Pericardium fibroblast (primary cell): Measurements from ENCODE around the genes TLDC2 and KIAA1755.

DNA sequence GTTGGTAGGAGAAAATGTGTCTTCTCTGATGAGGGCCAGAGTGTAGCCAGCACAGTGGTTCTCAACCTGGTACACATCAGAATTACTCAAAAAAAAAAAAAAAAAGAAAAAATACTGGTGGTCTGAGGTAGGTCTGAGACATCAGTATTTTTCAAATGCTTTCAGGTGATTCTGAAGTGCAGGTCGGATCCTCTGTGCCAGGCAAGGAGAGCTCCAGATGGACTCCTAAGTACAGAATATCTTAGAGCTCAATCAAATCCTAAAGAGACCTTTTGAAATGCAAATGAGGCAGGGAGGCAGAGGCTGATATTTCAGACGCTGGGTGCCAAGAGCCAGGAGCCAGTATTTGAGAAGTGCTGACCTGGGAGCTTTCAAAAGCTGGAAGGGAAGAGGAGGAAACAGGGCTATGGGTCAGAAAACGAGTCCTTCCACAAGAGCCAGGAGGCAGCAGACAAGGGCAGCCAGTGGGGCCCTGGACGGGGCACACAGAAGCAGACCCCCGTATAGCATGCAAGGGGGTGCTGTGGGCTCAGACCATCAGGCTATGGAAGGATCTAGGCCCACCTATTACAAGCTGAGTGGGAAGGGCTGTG is 43.7 kb downstream of the SOGA1 start:
- RAMPAGE, long total RNA, result no peak

- RAMPAGE, long total RNA, result no peak
Measured at GRCh38 chr20:36831142-36832016, 32.0 kb downstream of the SOGA1 start.

DNA sequence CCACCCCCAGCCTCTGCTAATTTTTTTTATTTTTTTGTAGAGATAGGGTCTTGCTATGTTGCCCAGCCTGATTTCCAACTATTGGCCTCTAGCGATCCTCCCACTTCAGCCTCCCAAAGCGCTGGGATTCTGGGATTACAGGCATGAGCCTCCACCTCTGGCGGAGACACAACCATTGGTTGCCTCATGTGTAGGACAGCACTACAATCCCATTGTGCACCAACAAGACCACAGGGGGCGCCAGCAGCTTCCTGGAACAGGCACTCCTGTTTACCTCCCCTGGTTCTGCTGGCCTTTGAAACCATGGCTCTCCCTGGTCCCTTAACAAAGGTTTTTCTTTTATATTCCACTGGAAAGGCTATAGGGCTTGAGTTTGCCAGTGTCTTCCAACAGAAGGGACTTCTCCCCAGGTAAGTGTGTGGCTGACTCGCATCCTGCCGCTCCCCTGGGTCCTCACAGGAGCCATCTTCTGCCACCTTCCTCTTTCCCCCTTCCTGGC is 26.7 kb downstream of the SOGA1 start:
- RAMPAGE, long total RNA, result no peak

DNA sequence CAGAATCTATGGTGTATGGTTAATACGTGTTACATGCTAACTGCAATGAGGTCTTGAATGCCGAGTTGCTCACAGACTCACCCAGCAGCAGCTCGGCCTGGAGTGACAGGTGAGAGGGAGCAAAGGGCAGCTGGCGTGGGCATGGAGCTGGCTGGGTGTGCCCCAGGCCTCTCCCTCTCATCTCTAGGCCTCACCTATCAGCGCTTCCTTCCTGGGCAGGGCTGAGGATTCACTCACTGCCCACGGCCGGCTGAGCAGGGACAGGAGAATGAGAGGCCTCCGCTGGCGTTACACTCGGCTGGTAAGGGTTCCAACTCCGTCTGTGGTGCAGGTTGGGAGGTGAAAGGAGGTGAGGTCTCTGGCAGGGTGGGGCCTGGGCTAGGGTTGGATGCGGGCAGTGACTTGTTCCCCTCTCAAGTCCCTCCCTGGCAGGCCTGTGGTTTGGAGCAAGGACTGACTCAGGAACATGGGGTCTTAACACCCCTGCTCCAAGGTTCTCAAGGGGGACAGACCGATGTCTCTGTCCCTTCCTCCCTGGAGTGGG is at the start of gene TLDC2:
Gene TLDC2, plus strand, starts transcription at position 232 of the 544 bp plus-strand sequence.
- RAMPAGE, long total RNA, result no peak

GRCh38 chr20:37243228-37243889 is 18.3 kb downstream of the GHRH start:
- RAMPAGE, long total RNA, result no peak

- RAMPAGE, long total RNA, result no peak
Measured at GRCh38 chr20:37283783-37284213, 5.7 kb upstream of the MANBAL start.

- RAMPAGE, long total RNA, result no peak
Measured at GRCh38 chr20:37314812-37315979, 25.7 kb downstream of the MANBAL start.

- RAMPAGE, long total RNA, result no peak
Measured at GRCh38 chr20:37336873-37337190, 9.1 kb upstream of the SRC start.

DNA sequence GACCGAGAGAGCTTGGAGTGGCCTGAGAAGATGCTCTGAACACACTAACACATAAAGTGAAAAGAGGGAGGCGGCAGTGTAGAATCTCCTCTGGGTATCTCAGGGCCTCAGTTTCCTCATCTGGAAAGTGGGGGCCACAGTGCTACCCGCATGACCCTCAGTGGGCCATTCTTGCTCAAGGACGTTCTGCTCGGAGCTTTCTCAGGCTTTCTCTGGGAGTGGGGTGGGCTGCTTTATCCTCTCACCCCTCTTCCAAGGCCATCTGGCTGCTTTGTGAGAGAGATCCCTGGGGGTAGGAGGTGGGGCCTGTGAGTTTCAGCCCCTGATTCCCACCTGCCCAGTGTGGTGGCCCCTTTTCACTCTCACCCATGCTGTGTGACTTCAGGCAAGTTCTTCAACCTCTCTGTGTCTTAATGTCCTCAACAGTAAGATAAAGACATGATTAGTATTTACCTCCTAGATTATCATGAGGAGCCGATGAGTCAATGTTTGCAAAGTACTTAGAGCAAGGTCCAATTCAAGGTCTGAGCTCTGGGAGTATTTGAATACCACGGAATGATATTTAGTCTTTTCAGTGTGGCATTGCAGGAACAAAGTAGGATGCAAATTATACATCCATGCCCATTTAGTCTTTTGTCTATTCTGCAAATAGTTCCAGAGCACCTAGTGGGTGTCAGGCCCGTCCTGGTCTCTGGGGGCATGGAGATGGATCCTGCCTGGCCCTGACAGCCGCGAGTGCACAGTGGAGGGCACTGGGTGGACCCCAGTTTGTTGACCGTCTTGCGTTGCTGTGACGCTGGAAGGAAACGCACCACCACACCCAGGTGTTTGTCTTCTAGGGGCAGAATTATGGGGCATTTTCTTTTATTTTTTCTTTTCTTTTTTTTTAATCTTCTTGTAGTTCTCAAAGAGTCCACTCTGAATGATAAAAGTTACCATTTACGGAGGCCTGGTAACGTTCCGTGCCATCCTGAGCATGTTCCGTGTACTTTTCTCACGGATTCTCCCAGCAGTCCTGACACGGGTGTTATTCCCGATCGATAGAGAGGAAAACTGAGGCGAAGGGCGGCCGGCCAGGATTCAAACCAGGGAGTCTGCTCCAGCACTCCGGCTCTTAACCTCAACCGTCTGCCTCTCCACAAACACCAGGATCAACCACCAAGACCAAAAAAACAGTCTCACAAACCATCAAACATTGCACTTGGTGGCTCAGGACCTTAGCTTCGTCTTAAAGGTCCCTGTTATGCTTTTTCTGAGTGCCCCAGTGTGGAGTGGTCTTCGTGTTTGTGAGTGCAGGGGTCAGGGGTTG is 34.5 kb downstream of the SRC start:
- RAMPAGE, long total RNA, result no peak

DNA sequence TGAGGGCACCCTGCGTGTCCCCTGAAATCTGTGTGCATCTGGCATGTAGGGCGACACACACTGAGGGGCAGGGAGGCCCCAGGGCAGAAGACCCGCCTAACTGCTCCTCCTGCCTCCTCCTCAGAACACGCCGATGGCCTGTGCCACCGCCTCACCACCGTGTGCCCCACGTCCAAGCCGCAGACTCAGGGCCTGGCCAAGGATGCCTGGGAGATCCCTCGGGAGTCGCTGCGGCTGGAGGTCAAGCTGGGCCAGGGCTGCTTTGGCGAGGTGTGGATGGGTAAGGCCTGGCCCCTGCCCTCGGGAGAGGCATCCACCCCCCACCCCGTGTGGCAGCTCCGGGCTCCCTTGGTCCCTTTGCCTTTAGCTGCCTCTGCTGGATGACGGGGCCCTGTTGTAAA is 51.6 kb downstream of the SRC start:
- RAMPAGE, long total RNA, result no peak

DNA sequence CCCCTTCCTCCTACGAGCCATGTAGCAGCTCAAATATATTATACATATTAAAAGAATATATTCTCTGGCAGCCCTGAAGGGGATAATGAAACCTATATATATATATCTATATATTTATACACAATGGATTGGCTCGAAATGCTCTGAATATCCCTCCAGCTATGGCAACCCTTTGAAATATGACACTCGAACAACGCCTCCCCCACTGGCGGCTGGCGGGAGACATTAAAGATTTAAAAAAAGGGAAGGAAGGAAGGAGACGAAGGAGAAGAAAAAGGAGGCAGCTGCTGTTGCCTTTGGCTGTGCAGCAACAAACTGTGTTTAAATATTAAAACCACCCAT is 39.8 kb upstream of the BLCAP start:
- RAMPAGE, long total RNA, result no peak

DNA sequence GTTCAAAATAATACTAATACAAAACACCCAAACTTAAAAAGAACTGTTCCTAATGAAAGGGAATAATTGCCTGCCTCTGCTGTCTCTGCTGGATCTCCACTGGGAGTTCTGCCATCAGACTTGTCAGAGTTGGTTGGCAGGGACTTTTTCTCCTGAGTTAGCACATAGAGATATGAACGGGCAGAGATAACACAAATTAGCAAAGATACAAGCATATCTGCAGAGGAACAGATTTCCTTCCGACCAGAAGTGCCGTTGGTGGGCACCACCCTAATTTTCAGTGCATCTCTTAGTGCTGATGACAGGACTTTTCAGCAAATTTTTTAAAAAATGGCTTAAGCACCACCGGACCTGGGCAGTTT is 18.8 kb downstream of the CTNNBL1 start:
- RAMPAGE, long total RNA, result no peak

DNA sequence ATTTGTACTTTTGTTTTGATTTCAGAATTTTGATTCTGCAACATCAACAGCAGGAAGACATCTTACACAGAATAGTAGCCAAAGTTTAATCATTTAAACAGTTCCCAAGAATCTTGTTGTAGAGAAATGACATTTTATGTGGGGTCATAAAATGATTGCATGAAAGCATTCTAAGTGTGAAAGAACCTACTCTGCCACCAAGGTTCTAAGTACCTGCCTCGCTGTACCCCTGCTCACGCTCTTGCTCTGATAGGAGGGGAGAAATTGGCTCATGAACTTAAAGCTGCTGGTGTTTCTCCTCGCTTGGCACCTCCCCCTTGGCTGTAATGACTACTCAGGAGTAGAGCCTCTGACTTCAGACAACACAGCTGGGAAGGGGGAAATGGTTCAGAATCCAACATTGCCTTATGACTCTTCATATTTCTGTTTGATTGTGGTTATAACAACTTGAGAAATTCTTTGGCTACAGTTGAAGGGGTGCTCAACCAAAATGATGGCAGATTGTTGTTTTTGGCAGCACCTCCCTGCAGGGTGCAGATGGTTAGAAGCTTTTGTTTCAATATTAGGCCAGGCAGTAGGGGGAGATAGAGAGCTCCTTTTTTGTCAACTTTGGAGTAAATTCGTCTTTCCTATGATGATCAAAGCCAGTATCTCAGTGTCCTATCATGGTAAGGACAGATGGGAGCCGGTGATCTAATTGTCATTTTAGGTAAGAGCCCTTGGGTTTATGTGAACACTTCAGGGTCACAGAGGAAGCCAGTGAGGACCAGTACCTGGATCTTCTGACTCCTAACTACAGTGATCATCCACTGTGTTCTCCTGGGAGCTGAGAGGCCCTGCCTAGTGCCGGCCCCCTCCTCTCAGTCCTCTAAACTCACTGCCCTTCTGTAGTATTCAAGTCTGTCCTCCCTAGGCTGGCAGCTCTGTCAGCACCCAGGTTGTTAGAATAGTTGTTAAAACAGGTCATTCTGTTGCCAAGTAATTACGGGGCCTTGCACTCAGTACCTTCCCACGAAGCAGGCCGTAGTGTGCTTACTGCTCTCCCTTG is 39.8 kb downstream of the RPRD1B start:
- RAMPAGE, long total RNA, result no peak

- RAMPAGE, long total RNA, result no peak
Measured at GRCh38 chr20:38084271-38085337, 51.1 kb downstream of the RPRD1B start.

DNA sequence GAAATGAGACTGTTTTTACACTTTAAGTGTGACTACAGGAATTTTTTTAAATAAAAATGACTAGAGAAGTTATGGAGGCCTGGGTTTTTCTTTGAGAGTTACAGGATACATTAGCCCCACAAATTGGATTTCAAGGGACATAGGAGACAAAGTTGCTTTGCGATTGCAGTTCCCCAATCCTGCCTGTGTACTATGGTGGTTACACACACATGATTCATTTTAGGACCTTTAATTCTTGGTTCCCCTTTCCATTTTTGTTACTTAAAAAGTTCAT is 62.1 kb downstream of the RPRD1B start:
- RAMPAGE, long total RNA, result no peak

DNA sequence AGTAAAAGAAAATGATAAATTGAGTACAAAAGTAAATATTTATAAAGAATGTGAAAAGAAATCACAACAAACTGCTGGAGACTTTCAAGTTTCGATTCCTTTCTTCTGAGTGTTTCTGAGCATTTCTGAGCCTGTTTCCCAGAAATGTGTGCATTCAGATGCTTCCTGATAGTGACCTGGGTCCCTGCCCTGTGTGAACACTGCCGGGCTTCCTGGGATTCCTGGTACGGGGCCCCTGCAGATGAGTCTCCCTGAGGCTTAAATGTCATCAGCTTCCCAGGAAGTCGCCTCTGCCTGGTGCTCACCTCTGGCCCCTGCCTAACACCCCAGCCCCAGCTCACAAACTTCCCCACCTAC is 42.1 kb downstream of the TGM2 start:
- RAMPAGE, long total RNA, result no peak

GRCh38 chr20:38141831-38142342 is 23.2 kb downstream of the TGM2 start:
- RAMPAGE, long total RNA, result no peak

GRCh38 chr20:38260427-38261199 is at the start of gene KIAA1755:
Gene KIAA1755, minus strand, starts transcription at chr20:38260735.
- RAMPAGE, long total RNA, result no peak

DNA sequence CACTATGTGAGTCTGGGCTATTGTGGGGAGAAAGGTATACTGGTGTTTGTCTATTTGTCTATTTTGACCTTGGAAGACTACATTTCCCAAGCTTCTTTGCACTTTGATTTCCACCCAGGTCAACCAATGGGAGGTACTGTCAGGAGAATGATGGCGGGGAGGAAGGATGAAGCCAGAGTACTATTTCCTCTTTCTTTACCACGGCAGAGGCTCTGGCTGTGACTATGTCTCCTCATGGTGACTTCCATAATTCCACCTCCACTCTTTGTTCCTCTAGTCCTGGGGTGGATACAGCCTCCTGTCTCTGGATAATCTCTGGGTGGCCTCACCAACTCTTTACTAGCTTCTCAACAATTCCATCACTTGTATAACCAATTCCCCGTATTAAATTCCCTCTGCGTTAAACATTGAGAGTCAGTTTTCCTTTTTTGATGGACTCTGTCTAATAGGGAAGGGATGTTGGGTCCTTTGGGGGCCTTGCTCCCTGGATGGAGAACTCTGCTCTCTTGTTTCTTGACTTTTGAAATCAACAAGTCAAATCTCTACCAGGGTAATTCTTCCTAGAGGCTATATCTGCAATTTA is 23.3 kb downstream of the LBP start:
- RAMPAGE, long total RNA, result no peak

DNA sequence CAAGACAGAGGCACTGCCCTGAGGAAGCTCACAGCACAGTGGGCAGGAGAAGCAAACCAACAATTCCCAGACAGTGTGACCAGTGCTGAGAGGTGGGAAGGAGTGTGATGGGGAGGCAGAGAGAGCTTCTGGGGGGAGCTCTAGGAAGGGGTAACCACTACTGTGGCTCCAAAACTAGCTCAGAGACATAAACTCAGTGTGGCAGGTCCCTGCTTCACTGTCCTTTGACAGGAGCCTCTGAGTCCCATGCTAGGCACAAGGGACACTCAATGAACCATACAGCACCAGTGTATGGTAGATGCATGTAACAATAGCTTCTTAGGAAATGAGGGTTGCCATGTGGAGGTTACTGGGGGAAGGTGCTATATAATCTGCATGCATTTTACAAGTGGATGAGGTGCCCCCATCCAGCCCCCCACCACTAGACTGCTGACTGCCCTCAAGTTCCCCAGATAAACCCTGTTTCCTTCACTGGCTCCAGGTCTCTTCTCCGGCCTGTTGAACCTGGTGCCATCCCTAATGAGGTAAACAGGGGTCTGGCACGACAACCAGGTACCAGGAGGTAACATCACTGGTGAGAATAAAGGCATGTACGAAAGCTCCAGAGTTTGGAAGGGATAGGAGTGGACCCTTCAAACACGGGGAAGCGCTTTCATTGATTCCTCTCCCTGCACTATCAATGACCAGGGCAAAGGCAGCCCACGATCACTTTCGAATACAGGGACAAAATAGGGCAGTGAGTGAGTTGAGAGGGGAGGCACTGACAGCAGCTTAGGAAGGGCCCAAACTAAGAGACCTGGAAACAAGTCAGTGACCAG is 47.8 kb upstream of the RALGAPB start:
- RAMPAGE, long total RNA, result no peak